Skin of body (tissue), 2 donors: ENCODE results near the genes TMEM52B and STYK1.

DNA sequence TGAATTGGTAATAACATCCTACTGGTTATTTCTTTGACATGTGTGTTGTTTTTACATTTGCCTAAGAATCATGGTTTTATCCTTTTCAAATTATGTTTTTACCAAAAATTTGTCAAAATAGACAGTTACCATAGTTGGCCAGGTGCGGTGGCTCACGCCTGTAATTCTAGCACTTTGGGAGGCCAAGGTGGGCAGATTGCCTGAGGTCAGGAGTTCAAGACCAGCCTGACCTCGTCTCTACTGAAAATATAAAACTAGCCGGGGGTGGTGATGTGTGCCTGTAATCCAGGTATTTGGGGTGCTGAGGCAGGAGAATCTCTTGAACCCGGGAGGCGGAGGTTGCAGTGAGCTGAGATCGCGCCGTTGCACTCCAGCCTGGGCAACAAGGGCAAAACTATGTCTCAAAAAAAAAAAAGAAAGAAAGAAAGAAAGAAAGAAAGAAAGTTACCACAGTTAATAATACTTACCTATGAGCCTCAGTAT lies 12.8 kb upstream of the PZP start:
- RAMPAGE, long total RNA, result no peak

- RAMPAGE, long total RNA, result no peak
Observed at GRCh38 chr12:9239810-9240780, 31.9 kb upstream of the PZP start.

DNA sequence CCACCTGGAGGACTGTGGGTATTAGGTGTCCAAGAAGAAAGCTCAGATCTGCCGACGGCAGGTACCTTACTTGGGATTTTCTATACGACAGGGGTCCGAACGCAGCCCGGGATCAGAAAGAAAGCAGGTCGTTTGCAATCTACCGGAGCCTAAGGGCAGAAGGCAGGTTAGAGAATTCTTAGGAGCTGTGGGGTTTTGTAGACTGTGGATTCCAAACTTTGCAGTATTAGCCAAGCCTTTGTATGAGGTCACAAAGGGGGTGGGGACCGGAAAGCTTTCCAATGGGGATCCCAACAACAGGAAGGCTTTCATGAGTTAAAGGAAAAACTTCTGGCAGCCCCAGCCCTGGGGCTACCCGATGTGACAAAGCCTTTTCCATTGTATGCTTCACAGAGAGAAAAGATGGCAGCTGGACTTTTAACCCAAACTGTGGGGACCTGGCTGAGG lies 199.1 kb upstream of the PZP start:
- RAMPAGE, long total RNA, result no peak

DNA sequence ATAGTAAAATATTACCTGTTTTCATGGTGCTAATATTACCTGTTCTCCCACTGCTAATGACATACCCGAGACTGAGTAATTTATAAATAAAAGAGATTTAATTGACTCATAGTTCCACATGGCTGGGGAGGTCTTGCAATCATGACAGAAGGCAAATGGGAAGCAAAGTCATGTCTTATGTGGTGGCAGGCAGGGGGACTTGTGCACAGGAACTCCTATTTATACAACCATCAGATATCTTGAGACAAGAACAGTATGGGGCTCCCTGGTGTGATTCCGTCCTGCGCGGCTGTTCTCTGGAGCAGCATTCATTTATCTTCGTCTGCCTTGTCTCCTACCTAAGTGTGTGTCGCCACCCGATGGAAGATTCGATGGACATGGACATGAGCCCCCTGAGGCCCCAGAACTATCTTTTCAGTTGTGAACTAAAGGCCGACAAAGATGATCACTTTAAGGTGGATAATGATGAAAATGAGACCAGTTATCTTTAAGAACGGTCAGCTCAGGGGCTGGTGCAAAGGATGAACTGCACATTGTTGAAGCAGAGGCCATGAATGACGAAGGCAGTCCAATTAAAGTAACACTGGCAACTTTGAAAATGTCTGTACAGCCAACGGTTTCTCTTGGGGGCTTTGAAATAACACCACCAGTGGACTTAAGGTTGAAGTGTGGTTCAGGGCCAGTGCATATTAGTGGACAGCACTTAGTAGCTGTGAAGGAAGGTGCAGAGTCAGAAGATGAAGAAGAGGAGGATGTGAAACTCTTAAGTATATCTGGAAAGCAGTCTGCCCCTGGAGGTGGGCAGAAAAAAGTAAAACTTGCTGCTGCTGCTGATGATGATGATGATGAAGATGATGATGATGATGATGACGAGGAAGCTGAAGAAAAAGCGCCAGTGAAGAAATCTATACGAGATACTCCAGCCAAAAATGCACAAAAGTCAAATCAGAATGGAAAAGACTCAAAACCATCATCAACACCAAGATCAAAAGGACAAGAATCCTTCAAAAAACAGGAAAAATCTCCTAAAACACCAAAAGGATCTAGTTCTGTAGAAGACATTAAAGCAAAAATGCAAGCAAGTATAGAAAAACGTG lies 25.9 kb downstream of the CLEC2D start:
- RAMPAGE, long total RNA, result no peak

DNA sequence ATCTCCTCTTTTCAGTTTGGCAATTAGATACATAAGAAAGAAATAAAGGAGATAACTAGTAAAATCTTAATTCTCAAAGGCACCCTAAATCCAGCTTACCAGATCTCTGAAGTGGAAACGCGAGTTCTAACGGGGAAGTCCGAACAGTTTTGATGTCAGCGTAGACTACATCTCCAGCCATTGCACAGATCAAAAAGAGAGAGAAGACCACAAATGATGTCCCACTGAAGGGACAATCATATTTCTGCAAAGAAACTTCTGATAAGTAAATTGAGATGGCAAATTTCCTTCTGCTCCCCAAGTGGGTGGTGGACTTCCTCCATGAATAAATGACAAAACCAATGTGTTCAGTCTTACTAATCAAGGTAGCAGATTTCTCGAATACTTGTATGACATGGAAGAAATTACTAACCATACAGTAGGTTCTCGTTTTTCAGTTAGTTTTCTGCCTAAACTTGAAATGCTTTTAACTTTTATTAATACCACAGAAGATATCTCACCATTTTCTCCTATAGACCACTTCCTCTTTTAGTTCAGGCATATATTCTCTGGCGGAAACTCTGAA lies 27.8 kb downstream of the CD69 start:
- RAMPAGE, long total RNA, result no peak

DNA sequence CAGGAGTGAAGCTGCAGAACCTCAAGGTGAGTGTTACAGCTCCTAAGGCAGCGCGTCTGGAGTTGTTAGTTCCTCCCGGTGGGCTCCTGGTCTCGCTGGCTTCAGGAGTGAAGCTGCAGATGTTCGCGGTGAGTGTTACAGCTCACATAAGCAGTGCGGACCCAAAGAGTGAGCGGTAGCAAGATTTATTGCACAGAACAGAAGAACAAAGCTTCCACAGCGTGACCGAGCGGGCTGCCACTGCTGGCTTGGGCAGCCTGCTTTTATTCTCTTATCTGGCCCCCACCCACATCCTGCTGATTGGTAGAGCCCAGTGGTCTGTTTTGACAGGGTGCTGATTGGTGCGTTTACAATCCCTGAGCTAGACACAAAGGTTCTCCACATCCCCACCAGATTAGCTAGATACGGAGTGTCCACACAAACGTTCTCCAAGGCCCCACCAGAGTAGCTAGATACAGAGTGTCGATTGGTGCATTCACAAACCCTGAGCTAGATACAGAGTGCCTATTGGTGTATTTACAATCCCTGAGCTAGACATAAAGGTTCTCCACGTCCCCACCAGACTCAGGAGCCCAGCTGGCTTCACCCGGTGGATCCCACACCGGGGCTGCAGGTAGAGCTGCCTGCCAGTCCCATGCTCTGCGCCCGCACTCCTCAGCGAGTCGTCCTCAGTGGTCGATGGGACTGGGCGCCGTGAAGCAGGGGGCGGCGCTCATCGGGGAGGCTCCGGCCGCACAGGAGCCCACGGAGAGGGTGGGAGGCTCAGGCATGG lies 21.6 kb downstream of the CD69 start:
- RAMPAGE, long total RNA, result no peak

DNA sequence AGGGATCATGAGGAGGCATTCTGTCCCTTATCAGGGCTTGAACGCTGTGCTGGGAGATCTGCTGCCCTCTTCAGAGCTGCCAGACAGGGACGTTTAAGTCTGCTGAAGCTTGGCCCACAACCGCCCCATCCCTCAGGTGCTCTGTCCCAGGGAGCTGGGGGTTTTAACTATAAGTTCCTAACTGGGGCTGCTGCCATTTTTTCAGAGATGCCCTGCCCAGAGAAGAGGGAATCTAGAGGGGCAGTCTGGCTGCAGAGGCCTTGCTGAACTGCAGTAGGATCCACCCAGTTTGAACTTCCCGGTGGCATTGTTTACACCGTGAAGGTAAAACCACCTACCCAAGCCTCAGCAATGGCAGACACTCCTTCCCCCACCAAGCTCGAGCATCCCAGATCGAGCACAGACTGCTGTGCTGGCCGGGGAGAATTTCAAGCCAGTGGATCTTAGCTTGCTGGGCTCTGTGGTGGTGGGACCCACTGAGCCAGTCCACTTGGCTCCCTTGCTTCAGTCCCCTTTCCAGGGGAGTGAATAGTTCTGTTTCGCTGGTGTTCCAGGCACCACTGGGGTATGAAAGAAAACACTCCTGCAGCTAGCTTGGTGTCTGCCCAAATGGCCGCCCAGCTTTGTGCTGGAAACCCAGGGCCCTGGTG lies 20.0 kb downstream of the CLEC2B start:
- RAMPAGE, long total RNA, result no peak

DNA sequence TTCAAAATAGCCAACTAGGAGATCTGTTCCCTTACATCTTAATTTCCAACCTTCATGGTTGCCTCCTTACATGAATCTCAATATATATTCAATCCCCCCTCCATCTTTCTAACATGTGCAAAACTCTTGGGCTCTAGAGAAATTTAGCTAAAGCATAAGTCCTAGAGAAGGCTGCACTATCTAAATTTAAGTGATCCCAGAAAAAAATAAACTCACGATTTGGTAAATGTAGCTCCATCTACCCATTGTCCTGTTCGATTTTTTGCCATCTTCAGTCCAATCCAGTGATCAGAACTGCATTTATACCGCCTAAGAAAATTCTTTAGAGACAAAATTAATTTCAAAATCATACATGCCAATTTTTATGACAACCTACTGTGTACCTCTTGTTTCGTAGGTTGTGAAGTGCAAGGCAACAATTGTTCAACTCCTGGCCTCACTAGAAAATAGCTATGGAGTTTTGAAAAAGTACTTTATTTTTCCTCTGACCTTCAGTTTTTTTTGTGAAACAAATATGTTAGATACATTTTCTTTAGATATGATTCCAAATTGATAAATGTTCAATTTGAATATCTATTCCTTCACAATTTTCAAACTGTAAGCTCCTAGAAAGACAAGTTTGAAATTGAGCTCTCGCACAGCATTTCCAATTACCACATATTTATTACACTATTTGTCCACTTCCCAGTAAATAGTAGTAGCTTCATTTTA lies 14.8 kb downstream of the CLEC2B start:
- RAMPAGE, long total RNA, result no peak

GRCh38 chr12:10178762-10179514 lies at the start of gene TMEM52B:
Gene TMEM52B (plus strand): TSS chr12:10179032.
- RAMPAGE, long total RNA, result no peak

DNA sequence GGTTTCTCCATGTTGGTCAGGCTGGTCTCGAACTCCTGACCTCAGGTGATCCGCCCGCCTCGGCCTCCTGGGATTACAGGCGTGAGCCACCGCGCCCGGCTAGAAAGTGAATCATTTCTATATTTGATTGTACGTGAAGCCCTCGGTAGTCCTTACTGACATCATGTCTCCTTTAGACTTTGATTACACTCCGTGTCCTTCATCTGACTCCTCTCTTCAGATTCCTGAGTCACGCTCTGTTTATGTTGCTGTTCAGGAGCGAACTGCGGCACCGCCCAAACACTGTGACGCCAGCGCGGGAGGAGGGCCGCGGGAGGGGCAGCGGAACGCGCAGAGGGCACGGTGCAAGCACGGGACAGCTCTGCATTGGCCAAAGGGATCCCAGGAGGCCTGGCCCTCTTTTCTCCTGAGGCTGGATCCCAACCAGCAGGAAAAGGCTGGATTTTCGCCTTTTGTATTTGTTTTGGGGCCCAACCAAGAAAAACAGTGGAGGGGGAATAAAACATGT lies 480 bp upstream of the GABARAPL1 start:
- RAMPAGE, long total RNA, result no peak

DNA sequence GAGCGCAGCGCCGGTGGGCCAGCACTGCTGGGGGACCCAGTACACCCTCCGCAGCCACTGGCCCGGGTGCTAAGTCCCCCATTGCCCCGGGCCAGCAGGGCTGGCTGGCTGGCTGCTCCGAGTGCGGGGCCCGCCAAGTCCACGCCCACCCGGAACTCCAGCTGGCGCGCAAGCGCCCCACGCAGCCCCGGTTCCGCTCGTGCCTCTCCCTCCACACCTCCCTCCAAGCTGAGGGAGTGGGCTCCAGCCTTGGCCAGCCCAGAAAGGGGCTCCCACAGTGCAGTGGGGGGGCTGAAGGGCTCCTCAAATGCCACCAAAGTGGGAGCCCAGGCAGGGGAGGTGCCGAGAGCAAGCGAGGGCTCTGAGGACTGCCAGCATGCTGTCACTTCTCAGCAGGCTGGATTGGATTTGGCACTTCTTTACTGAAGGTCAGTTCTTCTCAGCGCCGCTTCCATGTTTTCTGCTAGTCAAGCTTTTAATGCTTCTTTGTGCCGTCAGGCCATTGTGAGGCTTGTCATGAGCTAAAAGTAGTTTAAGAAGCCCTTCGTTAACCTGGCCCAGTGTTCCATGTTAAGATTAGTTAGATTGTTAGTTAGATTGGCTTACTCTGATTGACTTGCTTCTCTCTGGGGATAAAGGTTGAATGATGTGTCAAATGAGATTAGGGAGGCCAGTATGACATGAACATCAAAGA lies 13.3 kb downstream of the GABARAPL1 start:
- RAMPAGE, long total RNA, result no peak

- RAMPAGE, long total RNA, result no peak
Observed at GRCh38 chr12:10243900-10244379, 31.3 kb downstream of the GABARAPL1 start.

GRCh38 chr12:10308397-10308935 lies 796 bp downstream of the KLRD1 start:
- RAMPAGE, long total RNA, result no peak

DNA sequence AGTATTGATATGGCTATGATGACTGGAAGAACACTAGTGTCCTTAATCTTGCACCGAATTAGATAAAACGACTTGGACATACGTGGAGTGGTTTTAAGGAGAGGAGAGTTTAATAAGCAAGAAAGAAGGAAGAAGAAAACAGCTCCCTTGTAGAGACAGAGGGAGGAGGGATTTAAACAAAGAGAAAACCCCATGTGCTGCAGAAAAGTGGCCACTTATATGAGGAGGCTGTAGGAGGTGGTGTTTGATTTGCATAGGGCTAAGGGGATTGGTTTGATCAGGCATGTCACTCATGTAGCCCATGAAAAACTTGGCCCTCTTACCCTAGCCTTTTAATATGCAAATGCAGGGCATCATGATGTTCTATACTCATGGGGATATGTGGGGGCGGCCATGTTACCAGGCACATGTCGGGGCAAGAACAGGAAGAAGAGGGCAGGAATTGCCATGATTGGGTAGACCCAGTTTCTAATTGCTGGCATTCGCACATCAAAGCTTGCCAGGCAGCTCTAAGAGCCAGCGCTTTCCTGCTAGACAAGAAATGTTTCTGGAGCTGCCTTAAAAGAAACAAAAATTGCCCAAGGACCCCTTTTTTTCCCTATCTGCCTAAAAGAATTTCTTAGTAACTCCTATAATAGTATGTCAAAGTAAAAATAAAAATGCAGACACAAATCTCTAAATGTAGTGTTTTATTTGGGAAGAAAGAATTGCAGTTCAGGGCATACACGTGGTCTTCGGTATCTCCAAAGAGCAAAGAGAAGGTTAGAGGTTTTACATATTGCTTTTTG lies 28.7 kb downstream of the KLRK1 start:
- RAMPAGE, long total RNA, result no peak

- RAMPAGE, long total RNA, result no peak
Observed at GRCh38 chr12:10392321-10392786, 2.5 kb upstream of the KLRK1 start.

DNA sequence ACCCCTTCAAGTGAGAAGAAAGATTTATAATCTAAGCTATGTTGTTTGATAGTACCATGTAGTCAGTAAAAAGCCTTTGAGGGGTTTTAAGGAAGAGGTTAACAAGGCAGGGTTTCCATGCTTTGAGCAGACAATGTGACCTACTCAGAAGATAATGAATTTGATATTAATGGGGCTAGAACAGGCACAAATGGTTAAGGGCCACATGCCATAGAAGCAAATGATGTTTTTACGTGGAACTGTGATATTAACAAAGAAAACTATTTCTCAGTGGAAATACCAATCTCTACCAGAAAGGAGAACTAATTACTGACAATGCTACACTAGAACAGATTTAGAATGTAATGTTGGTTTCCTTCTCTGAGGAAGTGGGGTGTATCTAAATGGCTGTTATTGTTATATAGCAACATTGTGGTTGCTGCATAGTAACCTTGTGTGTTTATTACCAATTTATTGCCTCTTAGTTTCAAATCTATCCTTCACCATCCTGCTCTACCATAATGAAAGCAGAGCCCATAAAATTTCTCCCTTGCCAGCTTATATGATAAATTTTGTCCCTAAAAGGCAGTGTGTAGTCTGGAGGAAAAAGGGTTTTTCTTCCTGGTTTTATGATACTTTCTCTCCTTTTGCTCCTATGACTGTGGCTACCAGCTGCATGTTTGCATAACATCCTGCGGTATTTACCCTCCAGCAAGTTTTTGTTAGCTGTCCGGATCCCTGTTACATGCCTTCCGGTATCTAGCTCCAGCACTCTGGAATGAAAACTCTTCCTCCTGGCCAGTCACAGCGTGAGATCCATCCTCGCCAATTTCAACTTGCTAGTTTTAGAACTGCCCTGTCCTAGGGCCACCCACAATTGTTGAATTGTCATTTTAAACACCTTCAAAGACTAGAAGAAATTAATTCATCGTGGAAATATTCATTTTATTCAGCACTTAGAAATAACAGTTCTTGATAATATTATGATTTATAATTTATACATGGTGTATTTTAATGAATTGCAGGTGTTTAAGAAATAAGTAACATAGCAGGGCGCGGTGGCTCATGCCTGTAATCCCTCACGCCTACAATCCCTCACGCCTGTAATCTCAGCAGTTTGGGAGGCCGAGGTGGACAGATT lies 5.7 kb upstream of the KLRK1 start:
- RAMPAGE, long total RNA, result no peak

DNA sequence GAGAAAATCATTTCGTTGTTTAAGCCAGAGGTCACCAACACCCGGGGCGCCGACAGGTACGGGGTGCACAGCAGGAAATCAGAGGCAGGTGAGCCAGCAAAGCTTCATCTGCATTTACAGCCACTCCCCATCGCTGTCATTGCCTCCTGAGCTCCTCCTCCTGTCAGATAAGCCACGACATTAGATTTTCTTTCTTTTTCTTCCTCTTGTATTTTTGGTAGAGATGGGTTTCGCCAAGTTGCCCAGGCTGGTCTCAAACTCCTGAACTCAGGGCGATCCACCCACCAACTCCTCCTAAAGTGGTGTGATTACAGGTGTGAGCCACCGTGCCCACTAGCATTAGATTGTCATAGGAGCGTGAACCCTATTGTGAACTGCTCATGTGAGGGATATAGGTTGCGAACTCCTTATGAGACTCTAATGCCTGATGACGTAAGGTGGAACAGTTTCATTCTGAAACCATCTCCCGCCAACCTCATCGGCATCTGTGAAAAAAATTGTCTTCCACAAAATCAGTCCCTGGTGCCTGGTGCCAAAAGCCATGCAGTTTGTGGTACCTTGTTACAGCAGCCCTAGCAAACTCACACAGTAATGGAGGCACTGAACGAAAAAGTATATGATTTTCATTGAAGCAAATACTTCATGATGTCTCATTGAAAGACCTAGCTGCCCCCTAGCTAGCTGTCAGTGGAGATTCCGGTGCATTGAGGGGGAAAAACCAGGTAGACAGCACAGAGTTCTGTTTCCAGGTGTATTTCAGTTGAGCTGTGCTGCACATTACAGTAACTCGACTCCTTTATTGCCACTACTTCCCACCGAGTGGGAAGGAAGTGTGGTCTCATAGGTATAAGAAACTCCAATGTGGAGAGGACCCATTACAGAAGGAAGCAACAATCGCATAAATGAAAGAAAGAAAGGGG lies 1.4 kb downstream of the STYK1 start:
- RAMPAGE, long total RNA, result no peak

DNA sequence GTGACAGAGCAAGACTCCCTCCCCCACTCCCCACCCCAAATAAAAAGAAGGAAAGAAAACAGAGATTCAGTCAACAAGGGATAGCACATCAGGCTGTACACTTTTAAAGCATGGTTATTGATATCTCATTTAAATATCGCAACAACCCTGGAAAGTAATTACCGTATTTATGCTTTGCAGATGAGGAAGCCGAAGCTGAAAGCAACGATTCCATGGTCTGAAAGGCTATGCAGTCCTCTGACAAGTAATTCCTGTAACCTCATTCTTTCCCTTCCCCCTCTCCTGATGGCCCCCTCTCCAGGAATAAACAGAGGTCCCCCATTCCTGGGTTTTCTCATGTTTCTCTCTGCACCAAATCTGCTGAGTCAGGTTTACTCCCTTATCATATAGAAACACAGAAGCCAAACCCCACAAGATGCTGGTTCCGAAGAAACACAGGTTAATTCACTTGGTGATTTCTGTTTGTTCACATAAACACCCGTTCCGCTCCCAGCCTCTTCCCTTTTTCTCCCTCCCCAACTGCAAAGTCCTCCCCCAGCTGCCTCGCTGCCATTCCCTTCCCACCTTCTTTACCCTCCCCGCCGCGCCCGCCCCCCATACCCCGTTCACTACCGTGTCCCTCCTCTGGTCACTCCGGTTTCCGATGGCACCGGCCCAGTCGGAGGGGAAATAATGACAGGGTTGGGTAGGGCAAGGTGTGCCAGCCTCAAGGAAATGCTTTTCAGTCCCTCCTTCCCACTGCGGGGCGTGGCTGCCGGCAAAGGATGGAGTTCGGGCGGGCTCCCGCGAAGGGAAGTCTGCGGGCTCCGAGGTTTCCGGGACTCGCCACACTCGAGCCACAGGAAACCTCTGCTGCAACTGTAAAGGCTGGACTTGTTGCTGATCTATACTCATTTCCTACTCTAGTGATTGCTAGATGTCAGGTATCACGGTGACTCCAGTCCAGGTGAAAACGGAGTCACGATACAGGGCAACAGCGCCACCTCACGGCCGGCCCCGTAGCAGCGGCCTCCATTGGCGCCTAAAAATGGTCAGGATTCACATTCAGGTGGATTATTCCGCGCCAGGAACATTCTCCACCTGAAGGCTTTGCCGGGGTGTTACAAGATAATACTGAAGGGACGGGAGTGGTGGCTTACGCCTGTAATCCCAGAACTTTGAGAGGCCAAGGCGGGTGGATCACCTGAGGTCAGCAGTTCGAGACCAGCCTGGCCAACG lies at the start of gene STYK1:
Gene STYK1 (minus strand): TSS at position 699 of the 1,218 bp plus-strand sequence.
- RAMPAGE, long total RNA, result no peak

DNA sequence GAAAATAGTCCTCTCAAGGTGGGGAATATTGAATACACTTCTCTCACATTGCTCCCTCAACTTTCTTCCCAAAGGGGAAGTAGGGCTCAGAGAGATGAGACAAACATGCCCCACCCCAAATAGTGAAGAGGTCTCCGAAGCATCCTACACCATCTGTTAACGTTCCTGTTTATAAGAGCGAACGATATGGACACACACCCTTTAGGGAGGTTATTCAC lies 1.6 kb downstream of the YBX3 start:
- RAMPAGE, long total RNA, result no peak

DNA sequence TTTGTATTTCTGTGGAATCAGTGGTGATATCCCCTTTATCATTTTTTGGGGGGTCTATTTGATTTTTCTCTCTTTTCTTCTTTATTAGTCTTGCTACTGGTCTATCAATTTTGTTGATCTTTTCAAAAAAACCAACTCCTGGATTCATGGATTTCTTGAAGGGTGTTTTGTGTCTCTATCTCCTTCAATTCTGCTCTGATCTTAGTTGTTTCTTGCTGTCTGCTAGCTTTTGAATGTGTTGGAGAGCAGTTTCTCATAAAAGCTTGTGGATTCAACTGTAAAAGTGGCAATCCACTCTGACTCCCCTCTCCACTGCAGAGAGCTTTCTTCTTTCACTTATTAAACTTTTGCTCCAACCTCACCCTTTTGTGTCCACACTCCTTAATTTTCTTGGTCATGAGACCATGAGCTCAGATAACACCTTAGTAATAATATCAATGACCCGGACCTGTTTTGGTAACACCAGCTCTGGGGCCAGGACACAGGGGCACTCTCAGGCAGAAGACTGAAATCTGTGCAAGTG lies 4.2 kb upstream of the PRH2 start:
- RAMPAGE, long total RNA, result no peak